ENCODE data around the gene H6PD.

GRCh38 chr1:8418060-8418770, 100.3 kb downstream of the SLC45A1 start:
- PRO-cap, result no peak

DNA sequence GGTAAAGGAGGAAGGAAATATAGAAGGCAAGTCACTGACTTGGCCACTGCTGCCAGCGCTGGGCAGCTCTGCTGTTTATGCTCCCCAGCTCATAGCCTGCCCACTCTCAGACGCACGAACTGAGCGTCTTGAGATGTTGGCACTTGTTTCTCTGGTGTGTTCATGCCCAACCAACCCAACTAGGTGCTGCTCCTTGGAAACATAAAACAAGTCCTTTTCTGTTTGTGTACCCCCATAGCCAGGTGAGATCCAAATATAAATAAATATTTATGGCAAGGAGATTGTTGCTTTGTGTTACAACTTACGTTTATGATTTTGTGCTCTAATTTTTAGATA, 110.2 kb downstream of the SLC45A1 start:
- PRO-cap, result no peak

DNA sequence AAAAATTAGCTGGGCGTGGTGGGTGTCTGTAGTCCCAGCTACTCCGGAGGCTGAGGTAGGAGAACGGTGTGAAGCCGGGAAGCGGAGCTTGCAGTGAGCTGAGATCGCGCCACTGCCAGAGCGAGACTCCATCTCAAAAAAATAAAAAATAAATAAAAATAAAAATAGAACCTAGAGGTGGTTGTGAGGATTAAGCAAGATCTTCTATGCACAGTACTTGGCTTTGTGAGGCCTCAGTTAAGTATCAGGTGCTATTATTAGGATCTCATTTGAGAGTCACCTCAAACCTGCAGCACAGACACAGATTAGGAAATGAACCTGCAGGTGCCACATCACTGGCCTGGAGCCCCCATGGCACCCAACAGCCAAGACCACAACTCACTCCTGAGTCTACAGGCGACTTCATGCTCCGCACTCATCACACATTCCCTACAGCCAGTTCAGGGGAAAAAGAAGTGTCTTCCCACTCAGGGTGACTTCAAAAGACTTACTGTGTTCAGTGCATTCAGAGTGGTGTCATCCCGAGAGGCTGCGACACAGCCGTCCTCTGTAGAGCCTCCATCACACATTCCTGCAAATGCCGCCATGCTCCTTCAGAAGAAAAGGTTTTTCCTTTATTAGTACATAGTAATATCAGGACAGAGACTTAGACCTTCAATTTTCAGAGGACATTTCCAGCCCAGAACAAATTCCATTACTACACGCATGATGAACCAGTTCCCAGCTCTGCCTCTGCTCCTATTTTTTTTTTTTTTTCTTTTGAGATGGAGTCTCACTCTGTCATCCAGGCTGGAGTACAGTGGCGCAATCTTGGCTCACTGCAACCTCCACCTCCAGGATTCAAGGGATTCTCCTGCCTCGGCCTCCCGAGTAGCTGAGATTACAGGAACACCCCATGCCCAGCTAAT, 176.9 kb downstream of the SLC45A1 start:
- PRO-cap, result no peak

- PRO-cap, result no peak
Observed at GRCh38 chr1:8595072-8595421, 222.4 kb downstream of the RERE start.

- PRO-cap, result no peak
Observed at GRCh38 chr1:8652429-8653118, 164.9 kb downstream of the RERE start.

GRCh38 chr1:8679285-8679894, 138.1 kb downstream of the RERE start:
- PRO-cap, result no peak

- PRO-cap, result no peak
Observed at GRCh38 chr1:8871587-8872599, 6.6 kb downstream of the ENO1 start.

DNA sequence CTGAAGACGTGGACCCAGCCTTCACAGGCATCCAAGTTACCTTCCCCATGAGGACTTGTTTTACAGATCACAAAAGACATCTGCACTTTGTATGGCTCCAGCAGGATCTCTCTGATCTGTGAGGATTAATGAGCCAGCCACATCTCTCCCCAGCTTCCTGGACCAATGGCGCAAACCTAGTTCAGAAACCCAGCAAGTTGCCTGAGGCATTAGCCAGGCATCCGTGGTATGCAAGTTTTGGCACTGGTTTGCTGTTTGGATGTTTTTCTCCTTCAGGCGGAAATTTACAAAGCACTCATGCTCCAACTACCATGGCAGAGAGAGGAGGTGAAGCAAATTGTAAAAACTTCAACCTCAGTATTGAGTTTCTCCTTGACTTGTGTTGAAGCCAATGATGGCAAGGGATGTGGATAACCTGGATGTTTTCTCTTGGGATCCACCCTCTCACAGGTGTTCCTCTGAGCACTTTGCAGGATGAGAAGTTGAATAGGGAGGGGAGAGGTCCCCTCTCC, 25.5 kb upstream of the ENO1 start:
- PRO-cap, result no peak

- PRO-cap, result unidirectional peak, minus-strand start at chr1:9009722
Observed at GRCh38 chr1:9009534-9010063, 16.6 kb downstream of the SLC2A7 start.

DNA sequence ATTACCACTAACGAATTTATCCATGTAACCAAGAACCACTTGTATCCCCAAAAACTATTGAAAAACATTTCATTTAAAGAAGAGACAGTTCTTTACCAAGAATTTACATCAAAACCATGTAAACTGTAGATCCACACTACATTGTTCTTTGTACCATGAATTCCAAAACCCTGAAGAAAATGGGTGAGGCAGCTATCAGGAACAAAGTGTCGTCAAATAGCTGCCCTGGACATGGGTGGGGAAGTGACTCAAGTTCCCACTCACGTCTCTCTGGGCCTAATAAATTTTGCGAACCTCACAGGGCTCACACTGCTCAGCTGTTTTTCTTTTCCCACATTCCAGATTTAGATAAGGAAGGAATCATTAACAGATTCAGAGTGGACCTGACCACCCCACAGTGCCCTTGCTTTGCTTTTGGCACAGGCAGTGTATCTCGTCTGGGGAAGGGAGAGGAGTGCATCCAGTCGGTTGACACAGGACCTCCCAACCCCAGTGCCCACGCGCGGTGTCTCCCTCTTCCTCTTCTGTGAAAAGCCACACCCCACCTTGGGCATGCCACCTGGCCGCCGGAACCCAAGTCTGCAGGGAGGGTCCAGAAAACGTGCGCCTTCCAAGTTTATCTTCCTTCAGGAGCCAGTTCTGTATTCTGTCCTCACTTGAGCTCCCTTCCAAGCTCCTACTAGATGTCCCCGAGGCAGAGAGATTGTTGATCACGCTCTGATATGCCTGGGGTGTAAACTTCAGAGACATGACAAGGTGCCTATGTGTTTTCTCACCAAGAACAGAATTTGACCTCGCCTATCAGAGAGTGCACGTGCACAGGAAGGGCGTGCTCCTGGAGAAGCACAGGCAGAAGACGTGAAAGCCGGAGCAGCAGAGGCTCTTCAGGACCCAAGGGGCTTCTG, 9.4 kb upstream of the SLC2A5 start:
- PRO-cap, result no peak

GRCh38 chr1:9121969-9122525, 6.9 kb downstream of the GPR157 start:
- PRO-cap, result no peak

DNA sequence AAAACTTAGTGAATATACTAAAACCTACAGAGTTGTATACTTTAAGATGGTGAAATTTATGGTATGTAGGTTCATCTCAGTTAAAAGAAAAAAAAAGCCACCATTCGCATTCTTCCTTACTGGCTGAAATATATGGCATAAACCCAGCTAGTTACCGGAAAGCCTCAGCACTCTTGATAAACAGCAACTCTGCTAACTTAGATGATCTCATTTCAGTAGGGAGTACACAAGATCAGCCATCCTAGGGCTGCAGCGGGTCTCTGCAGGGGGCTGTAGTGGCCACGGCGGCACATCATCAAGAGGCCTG, 48.1 kb upstream of the H6PD start:
- PRO-cap, result no peak

GRCh38 chr1:9234706-9235787, at the start of gene H6PD:
H6PD (plus strand) TSS chr1:9234774.
- PRO-cap, result bidirectional peak, plus-strand start at chr1:9234774, minus-strand start at chr1:9234942; bidirectional peak, plus-strand start at chr1:9235036, minus-strand start at chr1:9235031; unidirectional peak, minus-strand start at chr1:9235281; unidirectional peak, minus-strand start at chr1:9235464

DNA sequence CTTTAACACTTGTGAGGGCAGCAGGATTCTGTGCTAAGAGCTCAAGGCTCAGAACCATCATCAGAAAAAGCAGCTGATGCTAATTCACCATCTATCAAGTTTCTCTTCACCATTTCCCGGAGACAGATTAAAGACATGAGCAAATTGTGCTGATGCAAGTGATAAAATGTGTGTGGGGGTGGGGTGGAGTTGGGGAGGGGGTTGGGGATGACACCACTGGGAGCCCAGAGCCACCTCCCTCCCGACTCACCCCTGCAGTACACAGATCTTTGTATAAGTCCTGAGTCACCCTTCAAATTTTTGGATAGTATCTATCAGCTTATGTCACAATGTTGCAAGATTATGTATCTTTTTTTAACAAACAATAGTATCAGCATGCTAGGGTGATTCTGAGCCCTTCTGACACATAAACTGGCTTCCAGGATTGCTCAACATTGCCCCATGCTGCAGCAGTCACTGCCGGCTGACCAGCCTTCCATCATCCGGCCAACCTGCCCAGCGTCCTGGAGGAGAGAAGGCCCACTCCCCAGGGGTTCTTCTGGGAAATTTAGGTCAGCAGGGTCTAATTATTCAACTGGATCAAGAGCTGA, 2.7 kb upstream of the SPSB1 start:
- PRO-cap, result no peak

DNA sequence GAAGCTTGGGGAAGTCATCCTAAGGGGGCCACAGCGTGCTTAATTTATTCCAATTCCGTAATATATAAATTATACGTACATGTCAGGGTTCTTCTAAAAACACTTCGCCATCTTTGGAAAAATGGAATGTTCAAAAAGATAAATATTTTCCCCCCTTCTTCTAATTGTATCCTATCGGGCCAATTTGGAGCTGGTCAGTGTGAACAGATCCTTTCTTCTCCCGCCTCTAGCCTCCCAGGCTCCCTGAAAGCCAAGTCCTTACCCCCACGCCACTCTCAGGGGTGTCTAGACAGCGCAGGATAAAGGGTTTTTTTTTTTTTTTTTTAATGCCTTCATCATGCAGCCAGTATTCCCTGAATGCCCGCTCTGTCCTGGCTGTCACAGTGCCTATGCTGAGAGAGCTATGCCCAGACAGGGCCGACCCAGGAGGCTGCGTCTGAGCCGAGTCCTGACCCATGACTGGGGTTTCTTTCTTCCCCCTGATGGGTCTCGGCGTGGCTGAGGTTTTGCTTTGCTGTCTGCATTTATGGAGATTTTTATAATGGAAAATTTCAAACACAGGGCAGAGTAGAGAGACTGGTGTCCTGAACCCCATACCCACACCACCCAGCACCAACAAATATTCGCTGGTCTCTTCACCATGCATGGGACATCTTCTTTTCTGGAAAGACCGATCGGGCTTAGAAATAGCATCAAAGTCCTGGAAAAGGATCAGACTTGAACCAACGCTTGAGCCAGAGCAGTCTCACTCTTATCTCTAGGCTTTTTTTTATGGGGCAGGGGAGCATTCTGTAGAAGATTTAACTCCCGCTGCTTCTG, 18.4 kb downstream of the SPSB1 start:
- PRO-cap, result no peak

GRCh38 chr1:9340241-9340728, 47.6 kb downstream of the SPSB1 start:
- PRO-cap, result no peak

DNA sequence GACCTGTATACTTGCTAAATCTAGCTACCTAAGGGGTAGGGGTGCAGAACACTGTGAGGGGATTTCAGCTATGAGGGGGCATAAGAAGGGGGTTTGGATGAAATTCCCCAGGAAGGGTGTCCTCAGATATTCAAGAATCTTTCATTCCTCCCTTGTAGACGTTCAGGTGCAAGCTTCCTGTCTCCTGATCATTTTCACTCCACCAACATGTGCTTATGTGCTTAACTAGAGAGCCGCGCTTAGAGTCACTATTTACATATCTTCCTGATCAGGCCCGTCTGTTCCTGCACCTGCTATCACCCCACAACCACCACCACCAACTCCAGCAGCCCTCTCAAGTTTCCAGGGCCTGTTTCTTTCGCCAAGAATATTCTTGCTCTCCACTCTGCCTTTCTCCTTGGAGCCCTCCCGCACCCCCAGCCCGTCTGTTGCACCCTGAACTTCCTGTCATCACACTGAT, 113.4 kb downstream of the SPSB1 start:
- PRO-cap, result no peak

- PRO-cap, result no peak
Observed at GRCh38 chr1:9615062-9615354, 26.3 kb downstream of the TMEM201 start.

DNA sequence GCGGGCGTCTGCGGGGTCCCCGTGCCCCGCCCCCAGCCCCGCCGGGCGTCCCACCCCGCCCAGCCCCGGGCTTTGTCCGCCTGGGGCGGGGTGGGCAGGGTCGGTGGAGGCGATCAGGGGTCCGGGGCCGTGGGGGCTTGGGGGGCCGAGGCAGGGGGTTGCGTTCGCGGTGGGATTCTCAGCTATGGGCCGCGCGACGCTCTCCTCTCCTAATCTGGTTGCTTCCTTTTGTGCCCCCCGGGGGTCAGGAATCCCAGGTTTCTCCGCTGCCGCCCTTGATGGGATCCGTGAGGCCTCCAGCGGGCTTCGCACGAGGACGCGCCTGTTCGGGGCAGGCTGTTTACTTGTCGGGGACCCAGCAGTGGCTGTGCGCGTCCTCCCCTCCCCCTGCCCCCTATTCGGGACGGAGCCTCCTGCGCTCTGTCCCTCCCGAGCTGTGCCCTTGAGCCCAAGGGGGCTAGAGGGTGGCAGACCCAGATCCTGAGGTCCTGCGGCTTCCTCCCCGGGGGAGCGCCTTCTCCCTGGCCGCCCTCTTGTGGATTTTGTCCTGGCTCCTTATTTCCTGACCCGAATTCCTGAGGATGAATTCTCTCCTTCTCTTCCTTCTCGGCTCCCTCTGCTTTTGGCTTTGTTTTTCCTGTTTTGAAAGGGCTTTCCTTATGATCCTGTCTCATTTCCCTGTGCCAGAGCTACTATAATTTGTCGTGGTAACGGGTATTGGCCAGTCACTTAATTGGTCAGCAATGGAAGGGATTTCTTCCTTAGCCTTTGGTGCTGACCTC, 38.4 kb downstream of the PIK3CD start:
- PRO-cap, result no peak

GRCh38 chr1:9715438-9716686, 64.3 kb downstream of the PIK3CD start:
- PRO-cap, result no peak